ENCODE measurements around a stretch of chr2.

DNA sequence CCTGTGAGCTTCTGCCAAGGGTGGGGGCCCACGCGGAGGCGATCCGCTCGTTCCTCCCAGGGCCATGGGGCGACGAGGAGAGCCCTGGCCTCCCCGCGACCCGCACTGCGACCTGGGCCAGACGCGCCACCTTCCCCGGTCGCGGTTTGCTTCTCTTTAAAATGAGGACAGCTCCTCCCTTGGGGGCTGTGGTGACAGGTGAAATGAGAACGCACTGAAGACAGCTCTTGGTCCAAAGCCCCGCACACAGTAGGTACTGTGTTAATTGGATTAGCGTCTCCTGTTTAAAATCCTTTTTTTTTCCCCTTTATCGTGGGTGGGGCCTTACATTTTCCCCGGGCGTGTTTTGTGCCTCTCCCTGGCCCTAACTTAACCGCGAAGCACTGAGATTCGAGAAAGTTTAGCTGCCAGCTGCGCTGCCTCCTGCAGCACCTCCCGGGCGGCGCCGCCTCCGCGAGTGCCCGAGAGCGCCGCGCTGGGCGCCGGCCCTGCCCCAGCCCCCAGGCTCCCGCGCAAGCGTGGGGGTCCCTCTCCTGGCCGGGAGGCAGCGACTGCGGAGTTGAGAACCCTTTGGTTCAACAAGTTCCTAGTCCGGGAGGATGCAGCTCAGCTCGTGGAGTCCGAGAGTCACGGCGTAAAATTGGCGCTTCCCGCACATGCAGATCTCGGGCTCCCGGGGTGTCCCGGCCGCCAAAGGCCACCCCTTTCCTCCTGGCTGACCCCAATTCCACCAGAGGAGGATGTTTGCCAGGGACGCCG is 1.2 kb downstream of the HPCAL1 start:
- PRO-cap = no peak

DNA sequence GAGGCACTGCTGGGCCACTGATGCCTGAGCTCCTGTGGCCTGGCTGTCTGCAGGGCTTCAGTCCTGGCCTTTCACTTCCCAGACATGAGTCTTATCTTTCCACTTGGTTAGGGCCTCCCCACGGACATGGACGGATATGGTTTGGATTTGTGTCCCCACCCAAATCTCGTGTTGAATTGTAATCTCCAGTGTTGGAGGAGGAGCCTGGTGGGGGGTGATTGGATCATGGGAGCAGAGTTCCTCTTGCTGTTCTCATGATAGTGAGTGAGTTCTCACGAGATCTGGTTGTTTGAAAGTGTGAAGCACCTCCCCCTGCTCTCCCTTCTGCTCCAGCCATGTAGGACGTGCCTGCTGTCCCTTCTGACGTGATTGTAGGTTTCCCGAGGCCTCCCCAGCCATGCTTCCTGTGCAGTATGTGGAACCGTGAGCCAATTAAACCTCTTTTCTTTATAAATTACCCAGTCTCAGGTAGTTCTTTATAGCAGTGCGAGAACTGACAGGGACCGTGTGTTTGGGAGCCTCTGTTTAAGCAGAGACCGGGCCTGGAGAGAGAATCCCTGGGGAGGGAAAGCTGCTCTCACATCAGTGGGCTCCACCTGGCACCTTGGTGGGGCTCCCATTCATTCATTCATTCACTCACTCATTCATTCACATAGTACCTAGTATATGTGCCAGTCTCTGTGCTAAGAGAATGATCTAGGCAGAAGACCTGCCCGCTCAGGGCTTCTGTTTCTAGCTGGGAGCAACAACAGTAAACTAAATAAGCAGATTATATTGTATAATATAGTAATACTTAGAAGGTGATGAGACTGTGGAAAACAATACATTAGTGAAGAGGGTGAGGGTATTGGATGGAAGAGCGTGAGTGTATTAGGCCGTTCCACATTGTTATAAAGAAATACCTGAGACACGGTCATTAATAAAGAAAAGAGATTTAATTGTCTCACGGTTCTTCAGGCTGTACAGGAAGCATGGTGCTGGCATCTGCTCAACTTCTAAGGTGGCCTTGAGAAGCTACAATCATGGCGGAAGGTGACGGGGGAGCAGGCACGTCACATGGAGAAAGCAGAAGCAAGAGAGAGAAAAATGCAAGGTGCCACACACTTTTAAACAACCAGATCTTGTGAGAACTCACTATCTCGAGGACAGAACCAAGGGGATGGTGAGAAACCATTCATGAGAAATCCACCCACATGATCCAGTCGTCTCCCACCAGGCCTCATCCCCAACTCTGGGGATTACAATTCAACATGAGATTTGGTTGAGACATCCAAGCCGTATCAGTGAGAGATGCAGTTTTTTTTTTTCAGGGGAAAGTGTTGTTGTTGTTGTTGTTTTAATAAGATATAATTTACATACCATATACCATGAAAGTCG is 17.9 kb downstream of the HPCAL1 start:
- PRO-cap = no peak

GRCh38 chr2:10324102-10324756 is 21.5 kb downstream of the HPCAL1 start:
- PRO-cap = no peak

- PRO-cap = no peak
Observed at GRCh38 chr2:10333099-10333527, 30.4 kb downstream of the HPCAL1 start.

- PRO-cap = no peak
Observed at GRCh38 chr2:10371446-10372581, 69.1 kb downstream of the HPCAL1 start.

GRCh38 chr2:10378165-10378701 is 69.9 kb downstream of the ODC1 start:
- PRO-cap = no peak

DNA sequence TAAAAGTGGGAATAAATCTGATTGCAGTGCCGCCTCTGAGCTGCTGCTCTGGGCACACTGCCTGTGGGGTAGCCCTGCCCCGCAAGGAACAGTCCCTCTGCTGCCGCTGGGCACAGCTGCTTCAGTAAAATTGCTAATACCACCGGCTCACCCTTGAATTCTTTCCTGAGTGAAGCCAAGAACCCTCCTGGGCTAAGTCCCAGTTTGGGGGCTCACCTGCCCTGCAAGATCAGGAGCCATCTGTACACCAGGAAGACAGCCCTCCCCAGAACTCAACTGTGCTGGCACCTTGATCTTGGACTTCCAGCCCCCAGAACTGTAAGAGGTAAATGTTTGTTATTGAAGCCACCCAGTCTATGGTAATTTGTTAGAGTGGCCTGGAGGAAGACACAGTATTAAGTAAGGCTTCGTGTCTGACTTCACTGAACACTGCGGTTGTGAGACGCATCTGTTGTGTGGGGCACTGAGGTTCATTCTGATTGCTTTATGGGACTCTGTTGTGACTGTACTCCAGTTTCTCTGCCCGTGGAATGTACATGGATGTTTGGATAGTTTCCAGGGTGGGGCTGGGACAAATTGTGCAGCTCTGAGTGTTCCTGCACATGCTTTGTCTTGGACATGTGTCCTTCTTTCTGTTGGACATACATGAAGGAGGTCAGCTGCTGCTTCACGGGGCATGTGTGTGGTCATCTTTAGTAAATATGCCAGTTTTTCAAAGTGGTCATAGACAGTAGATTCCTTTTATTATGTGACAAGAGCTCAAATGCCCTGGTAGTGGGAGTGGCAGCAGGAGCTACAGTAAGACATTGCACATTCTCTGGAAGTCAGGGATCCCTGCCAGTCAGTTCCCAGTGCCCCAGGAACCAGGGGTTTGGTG is 58.6 kb downstream of the ODC1 start:
- PRO-cap = no peak

DNA sequence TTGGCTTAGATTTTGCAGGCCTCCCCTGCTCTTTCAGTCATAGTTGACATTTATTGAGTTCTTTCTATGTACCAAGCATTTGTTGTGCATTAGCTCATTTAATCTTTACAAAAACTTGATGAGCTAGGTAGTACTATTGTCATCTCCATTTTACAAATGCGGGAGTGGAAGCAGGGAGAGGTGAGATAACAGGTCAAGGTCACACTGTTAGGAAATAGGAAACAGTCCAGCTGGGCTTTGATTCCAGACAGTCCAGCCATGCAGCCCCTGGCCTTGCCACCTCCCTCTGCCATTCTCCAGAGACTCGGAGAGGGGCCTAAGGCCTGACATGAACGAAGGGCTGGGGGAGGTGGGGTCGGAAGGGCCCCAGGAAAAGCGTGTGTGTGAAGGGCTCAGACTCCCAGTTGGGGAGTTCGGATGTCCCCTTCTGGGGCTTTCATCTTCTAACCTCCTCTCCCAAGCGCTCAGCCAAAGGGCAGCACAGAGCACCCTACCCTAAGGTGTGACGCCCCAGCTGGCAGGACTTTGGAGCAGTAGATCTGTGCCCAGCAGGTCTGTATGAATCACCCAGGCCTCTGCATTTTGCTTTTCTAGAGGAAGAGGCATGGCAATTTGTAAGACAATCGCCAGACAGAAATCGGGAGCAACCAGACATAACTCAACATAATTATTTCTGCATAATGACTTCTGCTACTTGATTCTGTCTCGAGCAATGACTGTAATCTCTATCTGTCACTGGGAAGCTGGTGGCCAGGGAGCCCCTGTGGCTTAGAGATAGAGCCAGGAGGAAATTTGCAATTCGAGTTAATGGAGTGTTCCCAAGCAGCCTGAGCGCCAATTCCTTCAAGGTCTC is 55.4 kb downstream of the ODC1 start:
- PRO-cap = no peak

- PRO-cap = no peak
Observed at GRCh38 chr2:10407832-10408926, 39.9 kb downstream of the ODC1 start.

- PRO-cap = no peak
Observed at GRCh38 chr2:10444386-10445029, 3.6 kb downstream of the ODC1 start.

- PRO-cap = no peak
Observed at GRCh38 chr2:10499211-10499711, 51.1 kb upstream of the ODC1 start.

- PRO-cap = no peak
Observed at GRCh38 chr2:11121565-11122026, 11.3 kb upstream of the C2orf50 start.

DNA sequence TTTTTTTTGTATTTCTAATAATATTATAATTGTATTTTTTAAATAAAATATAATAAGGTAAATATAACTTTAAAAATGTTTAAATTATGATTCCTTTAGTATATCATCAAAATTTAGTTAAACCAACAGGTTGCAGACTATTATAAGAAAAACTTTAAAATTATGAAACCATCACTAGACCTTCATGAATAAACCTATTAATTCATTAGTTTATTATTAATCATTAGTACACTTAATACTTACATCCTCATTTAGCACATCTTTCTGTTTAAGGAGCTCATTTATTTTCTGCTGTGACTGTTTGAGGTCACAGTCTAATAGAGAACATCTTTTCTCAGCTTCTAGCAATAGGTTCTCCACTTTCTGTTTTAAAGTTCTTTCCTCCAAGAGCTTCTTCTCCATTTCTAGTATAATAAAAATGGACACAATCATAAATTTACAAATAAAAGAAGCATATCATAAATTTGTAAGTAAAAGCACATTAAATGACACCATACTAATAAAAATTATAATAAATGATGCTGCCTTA is 52.8 kb downstream of the SLC66A3 start:
- PRO-cap = no peak

DNA sequence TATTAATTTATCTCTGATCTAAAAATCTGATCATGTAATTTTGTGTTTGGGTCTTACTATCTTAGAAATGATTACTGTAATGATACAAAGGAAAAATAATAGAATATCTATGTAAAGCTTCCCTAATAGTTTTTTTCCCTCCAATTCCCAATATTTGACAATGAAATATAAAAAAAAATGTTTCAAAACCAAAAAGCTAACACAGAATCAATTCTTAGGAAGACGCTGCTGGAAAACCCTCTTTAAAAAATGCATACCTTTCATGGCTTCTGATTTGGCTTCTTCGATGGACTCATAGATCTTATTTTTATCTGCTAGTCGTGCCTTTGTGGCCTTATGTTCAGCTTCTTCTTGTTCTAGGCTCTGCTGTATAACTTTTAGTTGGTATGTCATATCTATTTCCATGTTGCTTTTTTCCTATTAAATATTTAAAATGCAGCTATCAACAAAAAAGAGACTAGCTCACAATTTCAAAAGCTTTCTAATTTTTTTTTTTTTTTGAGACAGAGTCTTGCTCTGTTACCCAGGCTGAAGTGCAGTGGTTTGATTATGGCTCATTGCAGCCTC is 56.2 kb downstream of the SLC66A3 start:
- PRO-cap = no peak

GRCh38 chr2:11222021-11222339 is 66.7 kb downstream of the SLC66A3 start:
- PRO-cap = no peak

GRCh38 chr2:11303779-11304398 is 40.5 kb downstream of the ROCK2 start:
- PRO-cap = no peak

DNA sequence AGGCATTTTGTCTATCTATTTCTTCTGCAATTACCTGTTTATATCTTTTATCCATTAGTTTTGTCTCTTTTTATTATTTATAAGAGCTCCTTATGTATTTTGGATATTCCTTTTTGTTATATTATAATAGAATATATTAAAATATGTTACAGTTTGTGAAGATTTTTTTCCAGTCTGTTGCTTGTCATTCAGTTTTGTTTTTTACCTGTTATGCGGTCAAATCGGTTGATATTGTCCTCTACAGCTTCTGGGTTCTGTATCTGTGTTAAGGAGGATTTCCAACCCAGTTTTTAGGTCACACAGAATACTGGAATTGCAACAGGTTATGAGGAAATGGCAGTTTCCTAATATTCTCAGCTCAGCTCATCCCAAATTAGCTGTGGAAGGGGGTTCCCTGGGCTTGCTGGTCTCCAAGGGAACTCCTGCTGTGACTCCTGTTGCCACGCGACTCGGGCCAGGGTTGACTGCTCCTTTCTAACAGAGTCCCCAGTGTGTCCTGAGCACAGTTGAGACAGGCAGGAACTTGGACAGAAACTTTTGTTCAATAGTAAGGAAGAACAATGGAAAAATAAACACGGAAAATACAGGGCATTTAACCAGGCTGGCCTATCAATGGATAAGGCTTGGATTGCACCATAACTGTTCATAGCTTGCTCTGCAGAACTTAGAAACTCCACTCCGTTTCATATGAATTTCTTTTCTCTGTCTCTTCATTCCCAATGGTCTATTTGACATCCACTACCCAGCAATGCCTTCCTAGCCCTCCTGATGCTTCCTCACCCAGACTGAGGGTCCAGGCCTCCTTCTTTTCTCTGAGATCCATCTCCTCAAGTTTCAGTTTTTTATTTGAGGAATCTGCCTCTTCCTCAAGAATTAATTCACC is 3.8 kb upstream of the ROCK2 start:
- PRO-cap = no peak

DNA sequence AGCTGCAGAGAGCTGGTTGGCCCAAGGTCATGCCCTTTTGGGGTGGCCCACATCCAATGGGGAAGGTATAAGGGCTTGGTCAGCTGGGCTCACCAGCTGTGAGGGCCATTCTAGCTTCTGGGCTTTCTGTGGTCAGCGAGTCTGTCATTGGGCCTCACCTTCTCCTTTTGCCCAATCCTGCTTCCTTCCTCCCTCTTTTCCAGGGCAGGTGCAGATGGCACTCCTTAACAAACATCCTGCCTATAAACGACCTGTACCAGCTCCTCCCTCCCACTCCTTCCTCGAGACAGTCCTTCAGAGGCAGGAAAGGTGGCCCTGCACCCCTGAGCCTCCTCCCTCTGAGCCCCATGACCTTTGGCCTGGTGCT is 44.1 kb upstream of the ROCK2 start:
- PRO-cap = no peak

GRCh38 chr2:11496257-11496708 is 30.3 kb upstream of the E2F6 start:
- PRO-cap = no peak

- PRO-cap = no peak
Observed at GRCh38 chr2:11500467-11501170, 33.2 kb upstream of the GREB1 start.